SP-49 (cell line): ENCODE measurements around a stretch of chr10.

DNA sequence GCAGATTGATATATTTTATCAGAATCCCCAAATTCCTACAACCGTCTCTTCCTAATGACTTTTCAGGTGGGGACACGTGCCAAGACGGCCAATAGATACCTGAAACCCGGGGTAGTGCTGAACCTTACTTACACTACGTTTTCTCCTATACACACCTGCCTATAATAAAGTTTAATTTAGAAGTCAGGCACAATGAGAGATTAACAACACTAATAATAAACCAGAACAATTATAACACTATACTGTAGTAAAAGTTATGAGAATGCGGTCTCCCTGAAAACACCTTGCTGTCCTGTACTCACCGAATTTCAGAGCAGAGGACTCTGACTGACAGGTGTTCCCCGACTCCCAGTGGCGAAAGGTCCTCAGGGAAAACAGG lies 1.3 kb upstream of the ZMYND11 start:
- PRO-cap, result no peak

DNA sequence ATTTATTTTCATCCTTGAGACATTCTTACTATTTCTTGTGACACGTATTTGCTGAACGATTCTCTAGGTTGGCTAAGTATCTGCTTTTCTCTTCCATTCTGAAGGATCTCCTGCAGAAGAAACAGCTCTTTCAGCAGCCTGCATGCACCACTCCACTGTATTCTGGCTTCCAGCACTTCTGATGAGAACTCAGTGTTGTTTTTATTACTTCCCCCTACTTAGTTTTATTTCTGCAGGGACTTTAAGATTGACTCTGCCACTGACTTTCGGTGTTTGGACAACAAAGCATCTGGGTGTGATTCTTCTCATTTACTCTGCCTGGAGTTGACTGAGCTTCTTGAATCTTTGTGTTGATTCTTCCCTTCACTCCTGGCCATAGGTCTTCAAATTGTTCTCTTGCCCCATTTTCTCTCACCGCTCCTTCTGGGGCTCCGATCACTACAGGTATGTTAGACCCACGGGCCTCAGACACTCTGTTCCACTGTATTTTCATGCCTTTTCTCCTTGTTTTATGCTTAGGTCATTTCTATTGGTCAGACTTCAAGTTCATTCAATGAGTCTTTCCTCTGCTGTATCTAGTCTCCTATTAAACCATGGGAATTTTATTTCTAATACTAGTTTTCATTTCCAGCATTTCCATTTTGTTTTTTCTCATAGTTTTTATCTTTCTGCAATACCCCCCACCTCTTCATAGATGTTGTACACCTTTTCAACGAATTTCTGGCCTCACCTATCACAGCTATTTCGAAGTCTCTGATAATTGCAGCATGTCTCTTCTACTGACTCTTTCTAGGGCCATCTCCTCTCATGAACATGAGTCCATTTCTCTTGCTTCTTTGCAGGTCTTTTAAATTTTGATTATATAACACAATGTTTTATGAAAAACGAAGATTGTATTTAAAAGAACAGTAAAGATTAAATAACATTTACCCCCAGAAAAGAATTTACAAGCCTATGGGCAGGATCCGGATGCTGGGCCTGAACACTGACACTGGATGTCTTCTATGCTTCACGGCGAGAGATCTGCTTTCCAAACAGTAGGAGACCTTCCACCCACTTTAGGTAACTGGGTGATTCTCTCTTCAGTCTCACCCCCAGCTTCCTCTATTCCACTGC lies 180.5 kb downstream of the ZMYND11 start:
- PRO-cap, result unidirectional peak, minus-strand start at position 164 of the sequence

GRCh38 chr10:369762-370178 lies 234.5 kb downstream of the ZMYND11 start:
- PRO-cap, result no peak

- PRO-cap, result no peak
Measured at GRCh38 chr10:386828-387088, 251.5 kb downstream of the ZMYND11 start.

DNA sequence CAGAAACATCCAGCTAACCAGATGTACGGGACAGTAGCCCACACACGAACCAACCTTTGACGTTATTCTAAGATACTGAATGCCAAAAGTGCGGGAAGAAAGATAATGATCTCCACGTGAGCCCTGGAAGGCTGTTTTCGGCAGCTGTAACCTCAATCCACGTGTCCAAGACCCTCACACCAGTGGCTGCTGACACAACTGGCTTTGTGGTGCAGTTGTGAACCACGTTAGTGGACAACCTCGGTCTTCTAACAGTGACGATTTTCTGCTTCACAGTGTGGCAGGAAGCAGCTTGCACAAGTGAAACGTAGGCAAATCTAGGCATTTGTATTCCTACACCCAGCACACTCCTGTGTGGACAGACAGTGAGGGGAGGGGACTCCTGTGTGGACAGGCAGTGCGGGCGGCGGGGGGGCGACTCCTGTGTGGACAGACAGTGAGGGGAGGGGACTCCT lies 251.9 kb downstream of the ZMYND11 start:
- PRO-cap, result no peak

- PRO-cap, result no peak
Measured at GRCh38 chr10:561148-561688, 128.2 kb downstream of the DIP2C start.

- PRO-cap, result no peak
Measured at GRCh38 chr10:650486-651551, 38.6 kb downstream of the DIP2C start.

- PRO-cap, result no peak
Measured at GRCh38 chr10:660920-661701, 28.4 kb downstream of the DIP2C start.

- PRO-cap, result no peak
Measured at GRCh38 chr10:690410-691109, 1.1 kb upstream of the DIP2C start.

DNA sequence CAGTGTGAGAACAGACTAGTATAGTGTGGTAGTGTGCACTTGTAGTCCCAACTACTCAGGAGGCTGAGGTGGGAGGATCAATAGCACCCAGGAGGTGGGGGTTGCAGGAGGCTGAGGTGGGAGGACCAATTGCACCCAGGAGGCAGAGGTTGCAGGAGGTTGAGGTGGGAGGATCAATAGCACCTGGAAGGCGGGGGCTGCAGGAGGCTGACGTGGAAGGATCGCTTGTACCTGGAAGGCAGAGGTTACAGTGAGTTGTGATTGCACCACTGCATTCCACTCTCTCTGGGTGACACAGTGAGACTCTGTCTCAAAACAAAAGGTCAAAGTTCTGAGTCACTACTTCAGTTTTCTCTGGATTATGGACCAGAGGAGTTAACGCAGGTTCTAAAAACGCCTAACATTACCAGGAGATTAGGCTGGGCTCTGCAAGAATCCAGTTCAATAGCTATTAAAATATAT lies 22.7 kb upstream of the DIP2C start:
- PRO-cap, result no peak

- PRO-cap, result no peak
Measured at GRCh38 chr10:814557-815415, 116.7 kb downstream of the LARP4B start.

- PRO-cap, result no peak
Measured at GRCh38 chr10:885283-885939, 46.1 kb downstream of the LARP4B start.

DNA sequence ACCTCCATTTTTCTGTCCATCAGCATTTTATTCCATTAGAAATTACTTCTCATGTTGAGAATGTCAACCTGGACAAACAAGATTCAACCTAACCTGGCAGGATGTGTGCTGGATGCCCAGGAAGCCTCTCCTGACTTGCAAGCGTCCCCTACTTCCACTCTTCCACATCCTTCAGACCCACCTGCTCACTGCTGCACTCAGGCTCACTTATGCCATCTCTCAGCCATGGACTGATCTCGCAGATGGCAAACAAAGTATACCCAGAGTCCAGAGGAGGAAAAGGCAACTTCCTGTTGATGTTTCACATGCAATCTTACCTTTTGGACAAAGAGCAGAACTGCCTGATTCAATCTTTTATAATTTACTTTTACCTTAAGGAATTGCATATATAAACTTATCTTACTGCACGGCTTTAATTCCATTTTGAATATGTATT lies 28.5 kb downstream of the LARP4B start:
- PRO-cap, result no peak

DNA sequence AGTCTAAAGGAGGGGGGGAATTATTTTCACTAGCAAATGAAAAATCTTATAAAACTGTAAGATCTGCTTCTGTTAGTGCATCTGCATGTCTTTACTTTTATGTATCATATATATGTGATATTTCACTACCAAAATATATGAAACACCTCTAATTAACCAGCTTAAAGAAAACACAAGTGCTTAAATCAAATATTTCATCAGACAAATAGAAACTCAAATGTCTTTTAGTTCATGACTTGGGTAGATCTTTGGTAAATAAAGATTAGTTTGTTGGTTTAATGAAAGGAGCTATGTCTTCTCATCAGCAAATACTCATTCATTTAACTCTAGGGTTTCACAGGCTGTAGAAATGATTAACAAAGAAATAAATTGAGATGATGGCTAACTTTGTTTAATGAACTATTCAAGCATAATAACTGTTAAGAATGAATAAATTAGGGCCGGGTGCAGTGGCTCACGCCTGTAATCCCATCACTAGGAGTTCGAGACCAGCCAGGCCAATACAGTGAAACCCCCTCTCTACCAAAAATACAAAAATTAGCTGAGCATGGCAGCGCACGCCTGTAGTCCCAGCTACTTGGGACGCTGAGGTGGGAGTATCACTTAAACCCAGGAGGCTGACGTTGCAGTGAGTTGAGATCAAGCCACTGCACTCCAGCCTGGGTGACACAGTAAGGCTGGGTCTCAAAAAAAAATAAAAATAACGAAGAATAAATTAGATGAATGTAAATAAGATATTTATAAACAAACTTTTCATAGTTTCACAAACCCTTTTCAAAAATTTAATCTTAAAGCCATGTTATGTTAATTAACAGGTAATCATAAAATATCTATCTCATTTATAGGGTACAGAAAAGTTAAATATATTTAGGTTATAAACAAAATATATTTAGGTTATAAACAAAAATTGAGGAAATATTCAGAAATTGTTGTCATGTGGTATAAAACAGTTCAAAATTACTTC lies 18.0 kb downstream of the LARP4B start:
- PRO-cap, result no peak

DNA sequence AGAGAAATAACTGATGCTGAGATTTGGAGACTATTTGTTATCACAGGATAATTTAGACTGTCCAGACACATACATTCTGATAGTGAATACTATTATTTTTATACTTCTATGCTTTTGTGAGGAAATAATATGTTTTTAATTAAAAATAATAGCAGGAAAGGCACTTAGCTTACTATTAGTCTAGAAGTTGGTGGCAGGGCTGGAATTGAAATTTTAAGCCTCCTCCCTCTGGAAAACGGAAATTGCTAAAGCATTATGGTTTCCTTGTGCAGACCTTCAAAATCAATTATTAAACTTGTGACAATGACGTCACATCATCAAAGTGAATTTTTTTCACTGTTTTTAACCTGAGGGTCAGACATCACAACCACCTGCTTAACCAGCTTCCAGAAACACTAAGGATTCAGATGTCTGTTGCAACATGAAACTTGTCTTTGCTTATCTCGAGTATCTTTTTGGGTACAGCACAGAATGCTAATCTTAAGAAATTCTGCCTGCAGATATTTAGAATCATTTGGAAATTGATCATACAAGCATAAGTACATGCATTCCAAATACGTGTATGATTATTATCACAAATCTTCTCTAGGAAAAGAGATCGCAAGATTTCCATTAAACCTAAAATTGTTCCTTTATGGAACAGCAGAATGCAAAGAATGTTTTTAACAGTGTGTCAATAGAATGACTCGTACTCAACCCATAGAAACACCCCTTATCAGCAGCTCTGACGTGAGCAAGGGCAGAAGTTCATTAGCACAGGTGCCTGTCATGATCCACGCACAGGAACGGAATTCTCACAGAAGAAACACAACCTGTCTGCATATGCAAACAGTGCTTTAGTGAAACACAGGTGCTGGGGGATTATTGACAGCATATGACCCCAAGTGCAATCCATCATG lies 4.2 kb upstream of the GTPBP4 start:
- PRO-cap, result no peak

GRCh38 chr10:995184-995886 lies 7.1 kb downstream of the GTPBP4 start:
- PRO-cap, result no peak

GRCh38 chr10:1012053-1012802 lies 13.4 kb downstream of the IDI2 start:
- PRO-cap, result no peak

- PRO-cap, result no peak
Measured at GRCh38 chr10:1026609-1026887, 889 bp upstream of the IDI2 start.

GRCh38 chr10:1048827-1048983 lies 214 bp downstream of the IDI1 start:
- PRO-cap, result no peak

DNA sequence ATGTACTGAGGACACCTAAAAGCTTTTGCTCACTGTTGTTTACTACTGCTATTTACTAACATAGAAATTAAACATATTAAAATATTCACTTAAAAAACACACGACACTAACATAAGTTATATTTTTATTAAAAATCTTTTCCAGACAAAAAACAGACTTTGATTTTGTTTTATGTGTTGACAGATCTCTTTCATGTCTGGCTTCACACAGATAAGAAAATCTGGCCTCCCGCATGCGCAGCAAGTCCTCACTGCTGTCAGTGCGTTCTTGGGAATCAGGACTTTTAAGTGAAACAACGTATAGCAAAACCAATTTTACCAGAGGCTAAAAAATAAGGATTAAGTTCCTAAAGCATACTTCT lies 1.2 kb upstream of the IDI1 start:
- PRO-cap, result no peak